Gastroesophageal sphincter (tissue), 4 donors: ENCODE measurements around the gene PADI4.

DNA sequence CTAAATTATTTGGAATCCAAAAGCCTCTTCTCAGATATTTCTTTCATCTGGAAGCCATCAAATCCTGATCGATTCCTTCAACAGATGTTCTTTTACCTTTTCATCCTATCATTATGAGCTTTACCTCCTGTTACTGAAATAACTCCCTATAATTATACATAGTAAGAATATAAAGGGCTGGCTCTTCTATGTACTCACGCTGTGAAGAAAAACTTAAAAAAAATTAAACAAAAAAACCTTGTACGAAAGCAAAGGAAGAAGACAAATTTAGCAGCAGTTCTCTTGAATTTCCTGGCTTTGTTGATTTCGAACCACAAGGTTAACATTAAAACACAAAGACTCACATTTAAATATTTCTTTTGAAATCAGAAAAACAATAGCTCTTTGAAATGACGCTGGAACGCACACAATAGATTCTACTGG is 13.7 kb upstream of the SPEN start:
- PRO-cap = no peak
- RAMPAGE, long total RNA, 4 experiments = no peak in any of the 4 experiments

DNA sequence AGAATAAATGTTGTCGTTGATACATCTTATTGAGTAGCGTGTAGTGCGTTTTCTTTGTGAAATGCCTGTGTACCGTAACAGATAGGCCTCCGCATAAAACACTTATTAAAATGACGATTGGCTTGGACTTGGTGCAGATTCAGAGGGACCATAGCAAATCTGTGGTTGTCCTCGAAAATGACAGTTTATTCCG is 1.4 kb downstream of the SPEN start:
- PRO-cap = no peak
- RAMPAGE, long total RNA, 4 experiments = no peak in any of the 4 experiments

- PRO-cap = no peak
- RAMPAGE, long total RNA, 4 experiments = no peak in any of the 4 experiments
These were observed 54.0 kb downstream of the ZBTB17 start for GRCh38 chr1:15921782-15922464.

DNA sequence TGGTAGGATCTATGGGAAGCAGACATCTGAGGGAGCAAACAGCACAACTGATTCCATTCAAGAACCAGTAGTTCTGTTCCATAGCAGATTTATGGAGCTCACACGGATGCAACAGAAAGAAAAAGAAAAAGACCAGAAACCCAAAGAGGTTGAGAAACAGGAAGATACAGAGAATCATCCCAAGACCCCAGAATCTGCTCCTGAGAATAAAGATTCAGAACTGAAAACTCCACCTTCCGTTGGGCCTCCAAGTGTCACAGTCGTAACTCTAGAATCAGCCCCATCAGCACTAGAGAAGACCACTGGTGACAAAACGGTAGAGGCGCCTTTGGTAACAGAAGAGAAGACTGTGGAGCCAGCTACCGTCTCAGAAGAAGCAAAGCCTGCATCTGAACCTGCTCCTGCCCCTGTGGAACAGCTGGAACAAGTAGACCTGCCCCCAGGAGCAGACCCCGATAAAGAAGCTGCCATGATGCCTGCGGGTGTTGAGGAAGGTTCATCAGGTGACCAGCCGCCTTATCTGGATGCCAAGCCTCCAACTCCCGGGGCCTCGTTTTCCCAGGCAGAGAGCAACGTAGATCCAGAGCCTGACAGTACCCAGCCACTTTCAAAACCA is 44.9 kb downstream of the ZBTB17 start:
- PRO-cap = no peak
- RAMPAGE, long total RNA, 4 experiments = no peak in any of the 4 experiments

- PRO-cap = no peak
- RAMPAGE, long total RNA, 4 experiments = no peak in any of the 4 experiments
These were observed 23.2 kb downstream of the ZBTB17 start for GRCh38 chr1:15952610-15953277.

- PRO-cap = bidirectional peak, plus-strand start at chr1:16013096, minus-strand start at chr1:16012794; bidirectional peak, plus-strand start at chr1:16013392, minus-strand start at chr1:16013276
- RAMPAGE, long total RNA, 4 experiments = no peak in any of the 4 experiments
These were observed 4.9 kb downstream of the HSPB7 start for GRCh38 chr1:16012584-16013684.

- PRO-cap = no peak
- RAMPAGE, long total RNA, 4 experiments = no peak in any of the 4 experiments
These were observed 461 bp downstream of the FAM131C start for GRCh38 chr1:16073016-16073363.

GRCh38 chr1:16076549-16077251 is 3.2 kb upstream of the FAM131C start:
- PRO-cap = no peak
- RAMPAGE, long total RNA, 4 experiments = no peak in any of the 4 experiments

GRCh38 chr1:16153612-16154188 is 2.2 kb downstream of the EPHA2 start:
- PRO-cap = no peak
- RAMPAGE, long total RNA, 4 experiments = no peak in any of the 4 experiments

- PRO-cap = no peak
- RAMPAGE, long total RNA, 4 experiments = no peak in any of the 4 experiments
These were observed 28.7 kb downstream of the SZRD1 start for GRCh38 chr1:16395389-16396398.

- PRO-cap = no peak
- RAMPAGE, long total RNA, 4 experiments = no peak in any of the 4 experiments
These were observed 99.9 kb downstream of the NECAP2 start for GRCh38 chr1:16540433-16540720.

- PRO-cap = no peak
- RAMPAGE, long total RNA, 4 experiments = no peak in any of the 4 experiments
These were observed 179.1 kb downstream of the NECAP2 start for GRCh38 chr1:16619500-16620245.

- PRO-cap = no peak
- RAMPAGE, long total RNA, 4 experiments = no peak in any of the 4 experiments
These were observed 236.8 kb upstream of the CROCC start for GRCh38 chr1:16684921-16685330.

GRCh38 chr1:16707067-16707753 is 214.5 kb upstream of the CROCC start:
- PRO-cap = no peak
- RAMPAGE, long total RNA, 4 experiments = no peak in any of the 4 experiments

- PRO-cap = bidirectional peak, plus-strand start at chr1:16914051, minus-strand start at chr1:16913885
- RAMPAGE, long total RNA, 4 experiments = start-site peak on the plus strand in 4 of 4 experiments, at chr1:16914068-16914121 at its widest, 26 to 90 reads per replicate
These were observed 7.9 kb upstream of the CROCC start for GRCh38 chr1:16913780-16914373.

DNA sequence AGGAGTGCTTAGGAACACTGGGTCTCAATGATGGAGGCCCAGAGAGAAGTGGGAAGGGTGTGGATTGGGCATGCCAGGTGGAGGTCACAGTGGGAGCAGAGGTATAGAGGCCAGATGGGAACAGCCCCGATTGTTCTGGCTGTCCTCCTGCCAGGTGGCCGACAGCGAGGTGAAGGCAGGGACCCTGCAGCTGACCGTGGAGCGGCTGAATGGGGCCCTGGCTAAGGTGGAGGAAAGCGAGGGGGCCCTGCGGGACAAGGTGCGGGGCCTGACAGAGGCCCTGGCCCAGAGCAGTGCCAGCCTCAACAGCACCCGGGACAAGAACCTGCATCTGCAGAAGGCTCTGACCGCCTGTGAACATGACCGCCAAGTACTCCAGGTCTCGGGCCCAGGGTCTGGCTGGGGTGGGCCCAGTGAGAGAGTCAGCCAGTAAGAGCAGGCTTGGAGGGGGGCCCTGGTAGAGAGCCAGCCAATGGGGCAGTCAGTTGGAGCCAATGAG is 11.4 kb downstream of the MFAP2 start:
- PRO-cap = no peak
- RAMPAGE, long total RNA, 4 experiments = no peak in any of the 4 experiments

DNA sequence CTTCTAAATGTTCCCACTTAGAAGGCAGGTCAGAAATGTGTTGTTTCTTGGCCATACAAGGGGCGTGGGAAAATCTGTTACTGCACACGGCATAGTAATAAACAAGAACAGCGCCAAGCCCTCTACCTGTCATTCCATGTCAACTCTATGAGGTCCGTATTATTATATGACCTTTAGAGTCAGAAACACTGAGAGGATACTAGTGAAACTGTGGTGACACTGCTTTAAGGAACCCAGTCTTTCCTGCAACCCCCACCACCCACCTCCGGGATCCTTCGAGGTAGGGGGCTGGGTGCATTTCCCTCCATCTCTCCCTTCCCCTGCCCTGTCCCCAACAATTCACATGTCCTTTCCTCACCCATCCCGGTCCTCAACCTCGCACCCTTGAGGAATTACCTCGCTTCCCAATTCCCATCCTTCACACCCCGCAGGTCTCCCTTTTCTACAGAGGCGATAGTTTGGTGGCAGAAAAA is 664 bp downstream of the SDHB start:
- PRO-cap = no peak
- RAMPAGE, long total RNA, 4 experiments = no peak in any of the 4 experiments

GRCh38 chr1:17112627-17113049 is 6.6 kb downstream of the PADI2 start:
- PRO-cap = no peak
- RAMPAGE, long total RNA, 4 experiments = no peak in any of the 4 experiments

GRCh38 chr1:17204641-17204906 is 354 bp upstream of the PADI1 start:
- PRO-cap = no peak
- RAMPAGE, long total RNA, 4 experiments = no peak in any of the 4 experiments

- PRO-cap = no peak
- RAMPAGE, long total RNA, 4 experiments = no peak in any of the 4 experiments
These were observed at the start of gene PADI4 for GRCh38 chr1:17307796-17308408. TSS of gene PADI4 (plus strand) at chr1:17308197.